Osteoblast (primary cell): ENCODE results near the genes PRR20B, PRR20C and PCDH17.

- CAGE, long polyA plus RNA = no peak
- RRBS = no CpG with 5 or more reads among the region's 5 CpGs
These were observed 1.2 kb downstream of the SUGT1 start for GRCh38 chr13:52653697-52654292.

GRCh38 chr13:54029044-54029598, 1000.5 kb downstream of the OLFM4 start:
- CAGE, long polyA plus RNA = no peak
- RRBS = no CpG with 5 or more reads among the region's 1 CpG

GRCh38 chr13:56735283-56735874, 405.3 kb upstream of the PRR20A start:
- CAGE, long polyA plus RNA = no peak
- RRBS = 78% methylated on average over 5 of the region's 37 CpGs

- CAGE, long polyA plus RNA = no peak
- RRBS = no CpG with 5 or more reads among the region's 22 CpGs
These were observed at the start of gene PRR20B for GRCh38 chr13:57147219-57147628. PRR20B (plus strand) TSS chr13:57147488.

DNA sequence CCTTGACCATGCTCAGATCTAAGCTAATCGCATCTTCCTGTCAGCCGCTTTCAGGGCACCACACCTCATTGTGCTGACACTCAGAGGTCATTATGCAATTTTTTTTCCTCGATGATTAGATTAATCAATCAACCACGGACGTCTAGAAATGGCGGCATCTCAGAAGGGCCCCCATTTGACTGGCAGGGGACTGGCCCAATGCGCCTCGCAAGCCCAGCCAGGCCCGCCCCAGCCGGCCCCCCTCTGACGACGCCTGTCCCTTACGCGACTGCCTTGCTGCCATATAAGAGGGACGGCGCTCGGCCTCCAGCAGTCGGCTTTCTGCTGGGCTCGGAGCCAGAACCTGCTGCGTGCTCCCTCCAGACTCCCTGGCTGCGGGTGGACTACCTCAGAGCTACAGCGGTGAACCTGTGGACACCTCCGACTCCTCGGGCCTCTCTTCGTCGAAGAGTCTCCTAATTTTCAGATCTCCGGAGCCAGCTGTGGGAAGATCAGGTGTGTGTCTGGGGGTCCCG, at the start of gene PRR20C:
PRR20C (plus strand) TSS at position 282 of the 515 bp plus-strand sequence.
- CAGE, long polyA plus RNA = no peak
- RRBS = no CpG with 5 or more reads among the region's 28 CpGs

- CAGE, long polyA plus RNA = no peak
- RRBS = no CpG with 5 or more reads among the region's 5 CpGs
These were observed 30.2 kb upstream of the PCDH17 start for GRCh38 chr13:57601380-57601758.

- CAGE, long polyA plus RNA = no peak
- RRBS = no CpG with 5 or more reads among the region's 36 CpGs
These were observed at the start of gene PCDH17 for GRCh38 chr13:57631197-57632141. PCDH17 (plus strand) TSS chr13:57631744.

DNA sequence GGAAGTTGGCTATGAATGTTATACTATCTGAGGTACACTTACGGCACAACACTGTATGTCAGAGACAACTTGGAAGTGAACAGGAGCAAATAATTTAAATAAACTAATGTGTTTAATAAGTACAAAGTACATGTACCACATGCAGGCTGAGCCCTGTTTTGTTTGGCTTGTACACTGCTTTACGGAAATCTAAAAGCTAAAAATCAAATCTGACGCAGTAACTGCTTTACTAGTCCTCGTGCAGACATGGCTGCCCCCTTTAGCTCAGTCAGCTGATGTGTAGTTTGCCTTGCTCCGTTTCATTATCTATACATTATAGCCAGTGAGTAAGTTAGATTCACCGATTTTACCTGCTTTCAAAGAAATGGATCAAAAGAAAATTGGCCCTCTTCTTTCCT, 36.5 kb downstream of the TDRD3 start:
- CAGE, long polyA plus RNA = no peak
- RRBS = no CpG with 5 or more reads among the region's 6 CpGs

DNA sequence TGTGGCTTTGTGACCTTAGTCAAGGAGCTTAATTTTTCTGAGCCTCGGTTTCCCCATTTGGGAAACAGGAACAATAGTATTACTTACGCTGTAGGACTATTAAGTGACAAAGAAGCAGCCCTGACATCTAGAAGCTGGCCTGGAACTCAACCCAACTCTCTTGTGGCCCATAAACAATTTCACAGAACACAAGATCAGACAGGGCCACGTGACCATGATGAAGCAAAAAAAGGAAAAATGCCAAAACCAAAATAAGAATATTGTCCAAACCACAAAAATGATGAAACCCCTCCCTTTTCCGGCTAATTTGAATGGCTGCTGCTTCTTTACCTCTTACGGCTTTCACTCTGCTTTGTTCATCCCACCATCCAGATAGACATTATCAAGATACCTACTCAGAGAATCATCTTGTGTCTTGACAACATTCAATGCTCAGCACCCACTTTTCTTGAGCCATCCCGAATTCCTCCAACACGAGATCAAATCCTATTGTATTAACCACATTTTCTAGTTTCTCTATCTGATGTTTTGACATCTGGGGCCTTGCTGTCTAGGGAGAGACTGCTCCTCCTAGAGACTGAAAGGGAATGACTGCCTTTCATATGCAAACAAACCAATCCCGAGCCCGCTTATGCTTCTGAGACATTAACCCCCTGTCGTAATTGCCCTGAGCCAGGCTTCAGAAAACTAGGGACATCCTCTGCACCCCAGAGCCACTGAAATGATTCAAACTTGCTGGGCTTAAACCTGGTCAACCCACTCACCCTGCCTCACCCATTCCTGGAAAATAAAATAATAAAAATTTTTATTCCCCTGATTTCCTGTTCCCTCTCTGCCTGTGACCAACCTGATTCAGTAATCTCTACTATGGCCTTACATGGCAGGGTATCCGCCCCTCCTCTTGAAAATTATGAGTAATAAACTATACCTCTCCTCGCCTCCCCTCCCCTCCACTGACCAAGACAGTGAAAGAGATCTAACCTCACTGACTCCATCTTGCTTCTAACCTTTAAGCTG, 186.4 kb downstream of the TDRD3 start:
- CAGE, long polyA plus RNA = no peak
- RRBS = no CpG with 5 or more reads among the region's 12 CpGs

- CAGE, long polyA plus RNA = no peak
- RRBS = no CpG with 5 or more reads among the region's 8 CpGs
These were observed 249.4 kb upstream of the PCDH20 start for GRCh38 chr13:61664990-61665556.

GRCh38 chr13:62512125-62512612, 1096.5 kb upstream of the PCDH20 start:
- CAGE, long polyA plus RNA = no peak
- RRBS = no CpG with 5 or more reads among the region's 5 CpGs

- CAGE, long polyA plus RNA = no peak
These were observed 467.7 kb upstream of the ENSG00000237378 start for GRCh38 chr13:63278946-63279145.

GRCh38 chr13:65830894-65831268, 1399.3 kb downstream of the PCDH9 start:
- CAGE, long polyA plus RNA = no peak
- RRBS = no CpG with 5 or more reads among the region's 2 CpGs

DNA sequence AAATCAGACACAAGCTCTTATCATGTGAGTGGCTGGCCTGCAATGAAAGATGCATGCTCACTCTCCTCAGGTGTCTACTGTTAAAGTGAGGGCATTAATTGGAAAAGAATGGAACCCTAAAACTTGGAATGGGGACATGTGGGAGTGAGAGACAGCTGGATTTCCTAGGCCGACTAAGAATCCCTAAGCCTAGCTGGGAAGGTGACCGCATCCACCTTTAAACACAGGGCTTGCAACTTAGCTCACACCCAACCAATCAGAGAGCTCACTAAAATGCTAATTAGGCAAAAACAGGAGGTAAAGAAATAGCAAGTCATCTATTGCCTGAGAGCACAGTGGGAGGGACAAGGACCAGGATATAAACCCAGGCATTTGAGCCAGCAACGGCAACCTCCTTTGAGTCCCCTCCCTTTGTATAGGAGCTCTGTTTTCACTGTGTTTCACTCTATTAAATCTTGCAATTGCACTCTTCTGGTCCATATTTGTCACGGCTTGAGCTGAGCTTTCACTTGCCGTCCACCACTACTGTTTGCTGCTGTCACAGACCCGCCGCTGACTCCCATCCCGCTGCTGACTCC, 886.7 kb downstream of the KLHL1 start:
- CAGE, long polyA plus RNA = no peak
- RRBS = no CpG with 5 or more reads among the region's 8 CpGs

DNA sequence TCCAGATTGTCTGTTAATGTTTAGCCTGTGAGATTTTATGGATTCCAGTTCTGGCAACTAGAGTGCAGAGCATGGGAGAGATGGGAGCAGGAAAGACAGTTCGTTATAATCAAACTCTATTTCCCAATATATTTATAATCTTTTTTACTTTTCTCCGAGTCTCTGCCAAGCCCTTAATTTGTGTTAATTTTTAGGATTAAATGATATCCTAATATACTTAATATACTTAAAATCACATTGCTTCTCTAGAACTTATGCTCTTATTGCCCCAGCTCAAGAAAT, 272.7 kb upstream of the KLHL1 start:
- CAGE, long polyA plus RNA = no peak
- RRBS = no CpG with 5 or more reads among the region's 2 CpGs

DNA sequence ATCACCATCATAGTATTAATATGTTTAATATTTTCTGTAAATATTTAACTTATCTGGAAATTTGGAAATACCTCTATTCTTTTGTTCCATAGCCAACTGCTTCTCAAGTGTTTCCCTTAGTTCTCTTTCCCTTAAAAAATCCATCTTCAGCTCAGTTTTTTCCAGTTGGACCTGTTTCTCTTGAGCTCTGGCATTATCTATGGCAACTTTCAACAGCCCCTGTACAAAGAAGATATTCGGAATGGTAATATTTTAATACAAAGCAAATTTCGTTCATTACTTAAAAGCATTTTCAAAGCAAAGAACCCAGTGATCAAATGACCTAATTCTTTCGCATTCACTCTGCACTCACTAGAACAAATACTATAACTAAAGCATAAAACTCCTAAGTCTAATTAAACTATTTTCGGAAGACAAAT, 387.9 kb downstream of the DACH1 start:
- CAGE, long polyA plus RNA = no peak
- RRBS = no CpG with 5 or more reads among the region's 4 CpGs

GRCh38 chr13:72249926-72250447, 383.0 kb upstream of the DACH1 start:
- CAGE, long polyA plus RNA = no peak
- RRBS = no CpG with 5 or more reads among the region's 2 CpGs

- CAGE, long polyA plus RNA = no peak
- RRBS = no CpG with 5 or more reads among the region's 6 CpGs
These were observed 220.1 kb downstream of the MZT1 start for GRCh38 chr13:72507311-72507720.

- CAGE, long polyA plus RNA = no peak
- RRBS = no CpG with 5 or more reads among the region's 1 CpG
These were observed 13.6 kb downstream of the BORA start for GRCh38 chr13:72741286-72741711.

GRCh38 chr13:73057411-73057936, 1.3 kb upstream of the KLF5 start:
- CAGE, long polyA plus RNA = no peak
- RRBS = no CpG with 5 or more reads among the region's 2 CpGs